ENCODE data around the genes CCDC60 and GATC.

DNA sequence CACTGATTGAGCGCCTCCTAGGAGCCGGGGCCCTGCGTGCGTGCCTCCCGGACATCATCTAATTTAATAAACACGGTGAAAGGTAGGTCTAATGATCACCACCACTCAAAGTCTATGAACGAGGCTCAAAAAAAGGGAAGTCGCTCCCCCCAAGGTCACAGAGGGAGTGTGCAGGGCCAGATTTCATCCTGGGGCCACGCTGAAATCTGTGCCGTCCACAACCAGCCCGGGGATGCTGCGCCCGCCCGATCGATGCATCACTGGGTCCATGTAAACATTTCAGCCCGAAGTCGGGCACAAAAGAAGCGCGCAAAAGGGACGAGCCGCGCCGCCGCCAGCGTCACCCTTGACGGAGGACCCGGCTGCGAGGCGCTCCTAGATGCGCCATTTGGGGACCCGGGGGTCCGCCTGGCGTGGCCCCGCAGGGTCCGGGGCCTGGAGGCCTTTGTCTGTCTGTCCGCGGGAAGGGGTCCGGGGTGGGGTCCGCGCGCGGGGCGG, 587 bp downstream of the FBXO21 start:
- RRBS = under 1% methylated on average over 9 of the region's 43 CpGs

GRCh38 chr12:117685348-117686090, 283.3 kb downstream of the KSR2 start:
- RRBS = no CpG with 5 or more reads among the region's 6 CpGs

- RRBS = no CpG with 5 or more reads among the region's 13 CpGs
Observed at GRCh38 chr12:117967956-117968741, 641 bp downstream of the KSR2 start.

DNA sequence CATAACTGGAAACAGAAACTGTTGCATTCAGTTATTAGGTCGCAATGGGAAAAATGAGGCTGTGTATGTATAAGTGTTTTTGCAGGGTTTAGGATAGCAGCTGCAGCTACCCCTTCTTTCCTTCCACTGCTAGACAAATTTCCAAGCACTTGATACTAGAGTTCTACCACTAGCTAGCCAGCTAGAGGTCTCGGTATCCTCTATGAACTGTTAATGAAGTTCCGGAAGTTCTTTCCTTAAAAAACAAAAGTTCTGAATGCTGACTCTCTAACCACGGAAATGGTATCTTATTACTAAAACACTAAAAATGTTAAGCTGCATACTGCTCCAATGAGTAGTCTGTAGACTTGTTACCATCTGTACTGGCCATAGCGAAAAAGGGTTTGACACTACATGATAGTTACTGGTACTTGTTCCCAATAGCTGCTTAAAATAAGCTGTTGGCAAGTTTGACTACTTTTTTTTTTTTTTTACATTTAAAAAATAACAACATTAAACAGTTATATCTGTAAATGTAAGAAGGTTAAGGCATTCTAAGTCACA, 65.1 kb downstream of the TAOK3 start:
- RRBS = no CpG with 5 or more reads among the region's 5 CpGs

GRCh38 chr12:118370705-118371879, 1.6 kb downstream of the TAOK3 start:
- RRBS = under 1% methylated on average over 6 of the region's 51 CpGs

- RRBS = no CpG with 5 or more reads among the region's 7 CpGs
Observed at GRCh38 chr12:118374813-118375484, 1.4 kb upstream of the SUDS3 start.

GRCh38 chr12:118479667-118479873, 103.2 kb downstream of the SUDS3 start:
- RRBS = no CpG with 5 or more reads among the region's 1 CpG

DNA sequence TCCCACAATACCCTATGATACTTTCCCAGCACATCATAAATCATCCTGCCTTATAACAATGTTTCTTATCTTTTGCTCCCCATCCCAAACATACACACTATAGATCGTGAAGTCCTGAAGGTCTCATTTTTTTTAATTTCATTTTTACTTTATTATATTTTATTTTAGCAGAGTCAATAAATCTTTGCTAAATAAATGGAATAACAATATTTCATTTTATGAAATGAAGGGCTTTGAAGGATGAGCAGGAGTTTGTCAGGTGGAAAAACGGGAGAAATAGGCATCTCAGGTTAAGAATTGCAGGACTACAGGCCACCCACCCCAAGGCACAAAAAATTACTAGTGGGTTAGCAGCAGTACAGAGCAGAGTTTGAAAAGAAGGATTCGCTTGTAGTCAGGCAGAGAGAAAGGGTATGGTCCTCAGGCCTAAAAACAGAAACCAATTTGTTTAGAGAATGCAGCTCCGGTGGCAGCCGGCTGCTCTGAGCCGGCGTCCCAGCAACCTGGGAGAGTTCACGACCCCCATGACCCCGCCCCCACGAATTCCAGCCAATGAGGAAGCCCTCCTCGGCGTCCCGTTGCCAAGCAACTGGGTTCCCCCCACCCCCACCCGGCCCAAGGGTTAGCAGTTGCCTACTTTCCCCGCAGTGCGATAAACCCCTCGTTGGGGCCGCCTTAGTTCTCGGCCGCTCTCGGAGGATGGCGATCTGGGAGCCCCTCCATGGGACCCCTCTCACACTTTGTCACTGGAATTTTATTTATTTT, at the start of gene CCDC60:
CCDC60 (plus strand) TSS at position 645 of the 765 bp plus-strand sequence.
- RRBS = no CpG with 5 or more reads among the region's 22 CpGs

GRCh38 chr12:119660047-119660473, 7.9 kb upstream of the PRKAB1 start:
- RRBS = no CpG with 5 or more reads among the region's 5 CpGs

- RRBS = no CpG with 5 or more reads among the region's 10 CpGs
Observed at GRCh38 chr12:119680790-119681449, 13.0 kb downstream of the PRKAB1 start.

- RRBS = no CpG with 5 or more reads among the region's 15 CpGs
Observed at GRCh38 chr12:120064112-120065080, 52.2 kb downstream of the RAB35 start.

GRCh38 chr12:120124267-120124776, 7.8 kb upstream of the RAB35 start:
- RRBS = no CpG with 5 or more reads among the region's 5 CpGs

GRCh38 chr12:120228705-120229139, 27.8 kb upstream of the RPLP0 start:
- RRBS = 17% methylated on average over 6 of the region's 15 CpGs

- RRBS = 40% methylated on average over 1 of the region's 13 CpGs
Observed at GRCh38 chr12:120237666-120238408, 27.7 kb downstream of the PXN start.

DNA sequence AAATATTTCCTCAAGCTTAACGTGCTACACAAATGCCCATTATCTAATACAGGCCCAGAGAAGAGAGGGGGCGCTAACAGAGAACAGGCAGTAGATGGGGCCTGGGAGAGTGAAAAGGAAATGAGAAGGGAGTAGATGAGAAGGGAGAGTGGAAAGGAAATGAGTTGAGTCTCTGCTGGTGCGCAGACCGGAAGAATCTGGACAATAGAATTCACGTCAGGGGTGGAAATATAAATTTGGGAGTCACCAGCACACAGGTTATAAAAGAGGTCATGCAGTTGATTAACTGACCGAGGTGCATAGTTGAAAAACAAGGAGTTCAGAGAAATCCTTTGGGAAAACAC, 10.7 kb downstream of the PXN start:
- RRBS = no CpG with 5 or more reads among the region's 6 CpGs

DNA sequence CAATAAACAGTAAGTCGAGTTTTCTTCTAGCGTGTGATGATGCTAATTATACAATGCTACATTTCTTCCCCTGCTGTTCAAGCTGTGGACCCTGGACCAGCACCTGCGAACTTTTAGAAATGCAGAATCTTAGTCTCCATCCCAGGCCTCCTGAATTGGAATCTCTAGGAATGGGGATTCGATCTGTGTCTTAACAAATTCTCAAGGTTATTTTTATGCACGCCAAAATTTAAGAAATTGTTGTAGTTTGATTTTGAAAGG, 12.2 kb upstream of the SIRT4 start:
- RRBS = no CpG with 5 or more reads among the region's 5 CpGs

GRCh38 chr12:120292487-120293411, 9.4 kb upstream of the SIRT4 start:
- RRBS = no CpG with 5 or more reads among the region's 41 CpGs

- RRBS = no CpG with 5 or more reads among the region's 16 CpGs
Observed at GRCh38 chr12:120366964-120367900, 1.7 kb downstream of the MSI1 start.

DNA sequence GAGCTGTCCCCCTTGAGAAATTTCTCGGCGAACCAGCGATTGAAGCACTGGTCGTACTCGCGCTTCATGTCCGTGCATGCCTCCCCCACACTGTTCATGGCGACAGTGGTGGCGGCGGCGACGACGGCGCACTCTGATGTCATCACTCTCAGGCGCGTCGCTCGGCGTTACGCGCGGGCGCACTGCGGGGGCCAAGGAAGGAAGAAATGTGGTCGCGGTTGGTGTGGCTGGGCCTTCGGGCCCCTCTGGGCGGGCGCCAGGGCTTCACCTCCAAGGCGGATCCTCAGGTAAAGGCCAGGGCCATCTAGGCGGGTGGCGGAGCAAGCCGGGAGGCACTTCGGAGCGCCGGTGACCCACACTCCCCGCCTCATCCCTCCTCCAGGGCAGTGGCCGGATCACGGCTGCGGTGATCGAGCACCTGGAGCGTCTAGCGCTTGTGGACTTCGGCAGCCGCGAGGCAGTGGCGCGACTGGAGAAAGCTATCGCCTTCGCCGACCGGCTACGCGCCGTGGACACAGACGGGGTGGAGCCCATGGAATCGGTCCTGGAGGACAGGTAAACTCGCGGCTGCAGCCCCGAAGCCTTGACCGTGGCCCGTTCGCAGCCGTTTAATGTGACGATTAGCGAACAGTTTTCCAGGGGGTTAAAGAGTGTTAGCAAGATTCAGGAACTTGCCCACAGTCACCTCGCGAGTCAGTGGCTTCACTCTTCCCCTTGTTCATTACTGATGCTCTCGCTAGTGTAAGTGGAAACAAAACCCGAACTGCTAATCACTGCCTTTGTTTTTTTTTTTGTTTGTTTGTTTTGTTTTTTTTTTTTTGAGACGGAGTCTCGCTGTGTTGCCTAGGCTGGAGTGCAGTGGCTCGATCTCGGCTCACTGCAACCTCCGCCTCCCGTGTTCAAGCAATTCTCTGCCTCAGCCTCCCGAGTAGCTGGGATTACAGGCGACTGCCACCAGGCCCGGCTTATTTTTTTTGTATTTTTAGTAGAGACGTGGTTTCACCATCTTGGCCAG, at the start of gene GATC:
GATC (plus strand) TSS at position 170 of the 1,015 bp plus-strand sequence.
- RRBS = 1% methylated on average over 13 of the region's 80 CpGs

- RRBS = no CpG with 5 or more reads among the region's 3 CpGs
Observed at GRCh38 chr12:120449225-120449468, 2.9 kb downstream of the GATC start.